H9 (cell line): ENCODE measurements around a stretch of chr14.

DNA sequence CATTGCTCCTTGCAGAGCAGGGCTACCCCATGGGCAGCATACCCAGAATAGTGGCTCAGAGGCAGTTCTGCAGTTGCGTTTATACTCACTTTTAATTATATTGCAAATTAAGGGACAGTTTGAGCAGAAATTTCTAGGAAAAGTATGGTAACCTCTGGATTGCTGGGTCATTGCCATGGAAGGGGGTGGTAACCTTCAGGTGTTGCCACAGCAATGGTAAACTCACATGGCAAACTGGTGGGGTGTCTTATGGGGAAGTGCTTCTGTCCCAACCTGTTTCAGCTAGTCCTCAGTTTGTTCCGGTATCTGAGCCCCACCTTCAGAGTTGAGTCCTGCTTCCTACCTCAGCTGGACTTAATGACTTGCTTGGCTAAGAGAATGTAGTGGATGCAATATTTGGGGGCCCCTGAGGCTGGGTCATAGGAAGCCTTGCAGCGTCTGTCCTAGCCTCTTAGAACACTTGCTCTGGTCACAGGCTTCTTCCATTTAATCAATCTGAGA, 7.3 kb upstream of the CLMN start:
- PRO-cap, result no peak

DNA sequence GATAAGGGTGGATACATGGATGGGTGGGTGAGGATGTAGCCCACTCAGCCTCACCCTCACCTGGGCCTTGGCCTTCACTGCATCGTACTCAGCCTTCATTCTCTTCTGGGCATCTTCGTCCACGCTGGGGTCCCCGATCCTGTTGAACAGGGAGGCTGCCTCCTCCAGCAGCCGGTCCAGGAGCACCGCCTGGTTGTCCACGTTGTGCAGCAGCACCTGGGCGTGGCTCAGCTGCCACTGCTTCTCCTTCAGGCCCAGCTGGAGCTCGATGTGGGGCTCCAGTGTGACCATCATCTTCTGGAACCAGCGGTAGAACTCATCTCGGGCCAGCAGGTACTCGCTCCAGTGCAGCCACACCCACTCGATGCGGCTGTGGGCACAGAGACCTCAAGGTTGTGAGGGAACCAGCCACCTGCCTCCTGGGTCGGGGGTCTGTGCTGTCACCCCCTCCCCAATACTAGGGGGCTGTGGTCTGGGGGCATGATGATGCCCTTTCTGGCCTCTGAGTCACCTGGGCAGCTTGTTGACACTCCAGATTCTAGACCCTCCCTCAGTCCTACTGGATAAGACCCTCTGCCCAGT, 50.5 kb downstream of the SYNE3 start:
- PRO-cap, result no peak

- PRO-cap, result no peak
Measured at GRCh38 chr14:95483078-95483580, 33.3 kb downstream of the SYNE3 start.

- PRO-cap, result no peak
Measured at GRCh38 chr14:95515699-95516435, 583 bp downstream of the SYNE3 start.

DNA sequence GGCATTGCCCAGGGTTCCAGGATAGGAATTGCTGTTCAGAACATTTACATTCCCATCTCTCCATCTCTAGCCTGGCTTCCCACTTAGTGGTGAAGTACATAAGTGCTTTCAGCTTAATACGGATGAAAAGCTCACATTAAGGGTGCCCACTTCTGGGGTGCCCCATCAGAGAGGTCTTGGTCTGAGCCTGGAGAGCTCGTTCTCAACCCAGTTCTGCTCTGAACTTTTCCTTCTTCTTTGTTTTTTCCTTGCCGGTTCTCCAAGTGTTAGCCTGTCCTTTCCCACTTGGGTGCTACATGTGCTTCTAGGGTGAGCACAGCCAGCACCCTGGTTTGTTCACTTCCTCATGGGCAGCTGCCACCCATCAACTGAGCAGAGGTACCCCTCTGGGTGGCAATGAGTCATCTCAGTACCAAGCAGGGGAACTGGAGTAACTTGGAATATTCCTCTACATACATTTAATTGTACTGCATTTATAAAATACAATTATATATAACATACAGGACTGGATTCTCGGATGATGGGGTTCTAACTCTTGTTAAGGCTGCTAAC, 3.8 kb upstream of the SYNE3 start:
- PRO-cap, result no peak

DNA sequence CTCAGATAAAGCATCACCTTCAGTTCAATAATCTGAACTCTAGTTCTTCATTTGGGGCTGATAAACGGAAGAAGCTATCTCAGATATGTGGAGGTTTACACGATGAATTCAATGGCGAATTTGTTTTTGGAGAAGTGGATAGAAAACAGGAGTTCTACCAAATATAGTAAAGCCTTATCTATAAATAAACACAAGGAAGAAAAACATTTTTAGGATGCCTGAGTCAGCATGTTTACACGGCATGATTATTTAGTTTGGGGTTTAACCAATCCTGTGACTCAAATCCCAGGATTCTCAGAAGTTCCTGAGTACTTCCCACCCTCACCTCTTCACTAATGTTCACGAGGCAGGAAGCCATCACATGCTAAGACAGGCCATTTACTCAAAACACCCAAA, 3.5 kb upstream of the GLRX5 start:
- PRO-cap, result no peak

GRCh38 chr14:95889604-95890052, 149.5 kb upstream of the C14orf132 start:
- PRO-cap, result no peak

GRCh38 chr14:96095629-96096385, 56.6 kb downstream of the C14orf132 start:
- PRO-cap, result no peak

DNA sequence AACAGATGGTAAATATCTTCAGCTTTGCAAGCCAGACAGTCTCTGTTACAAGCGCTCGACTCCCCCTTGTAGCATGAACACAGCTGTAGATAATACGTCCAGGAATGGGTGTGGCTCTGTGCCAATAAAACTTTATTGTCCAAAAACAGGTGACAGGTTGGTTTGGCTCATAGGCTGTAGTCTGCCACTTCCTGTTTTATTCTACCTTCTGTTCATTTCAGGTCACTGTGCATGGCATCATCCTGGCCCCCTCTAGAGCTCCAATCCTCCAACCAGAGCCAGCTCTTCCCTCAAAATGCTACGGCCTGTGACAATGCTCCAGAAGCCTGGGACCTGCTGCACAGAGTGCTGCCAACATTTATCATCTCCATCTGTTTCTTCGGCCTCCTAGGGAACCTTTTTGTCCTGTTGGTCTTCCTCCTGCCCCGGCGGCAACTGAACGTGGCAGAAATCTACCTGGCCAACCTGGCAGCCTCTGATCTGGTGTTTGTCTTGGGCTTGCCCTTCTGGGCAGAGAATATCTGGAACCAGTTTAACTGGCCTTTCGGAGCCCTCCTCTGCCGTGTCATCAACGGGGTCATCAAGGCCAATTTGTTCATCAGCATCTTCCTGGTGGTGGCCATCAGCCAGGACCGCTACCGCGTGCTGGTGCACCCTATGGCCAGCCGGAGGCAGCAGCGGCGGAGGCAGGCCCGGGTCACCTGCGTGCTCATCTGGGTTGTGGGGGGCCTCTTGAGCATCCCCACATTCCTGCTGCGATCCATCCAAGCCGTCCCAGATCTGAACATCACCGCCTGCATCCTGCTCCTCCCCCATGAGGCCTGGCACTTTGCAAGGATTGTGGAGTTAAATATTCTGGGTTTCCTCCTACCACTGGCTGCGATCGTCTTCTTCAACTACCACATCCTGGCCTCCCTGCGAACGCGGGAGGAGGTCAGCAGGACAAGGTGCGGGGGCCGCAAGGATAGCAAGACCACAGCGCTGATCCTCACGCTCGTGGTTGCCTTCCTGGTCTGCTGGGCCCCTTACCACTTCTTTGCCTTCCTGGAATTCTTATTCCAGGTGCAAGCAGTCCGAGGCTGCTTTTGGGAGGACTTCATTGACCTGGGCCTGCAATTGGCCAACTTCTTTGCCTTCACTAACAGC, 7.8 kb downstream of the BDKRB1 start:
- PRO-cap, result no peak

- PRO-cap, result bidirectional peak, plus-strand start at chr14:96501748, minus-strand start at chr14:96501495
Measured at GRCh38 chr14:96501542-96501998, 612 bp upstream of the PAPOLA start.

DNA sequence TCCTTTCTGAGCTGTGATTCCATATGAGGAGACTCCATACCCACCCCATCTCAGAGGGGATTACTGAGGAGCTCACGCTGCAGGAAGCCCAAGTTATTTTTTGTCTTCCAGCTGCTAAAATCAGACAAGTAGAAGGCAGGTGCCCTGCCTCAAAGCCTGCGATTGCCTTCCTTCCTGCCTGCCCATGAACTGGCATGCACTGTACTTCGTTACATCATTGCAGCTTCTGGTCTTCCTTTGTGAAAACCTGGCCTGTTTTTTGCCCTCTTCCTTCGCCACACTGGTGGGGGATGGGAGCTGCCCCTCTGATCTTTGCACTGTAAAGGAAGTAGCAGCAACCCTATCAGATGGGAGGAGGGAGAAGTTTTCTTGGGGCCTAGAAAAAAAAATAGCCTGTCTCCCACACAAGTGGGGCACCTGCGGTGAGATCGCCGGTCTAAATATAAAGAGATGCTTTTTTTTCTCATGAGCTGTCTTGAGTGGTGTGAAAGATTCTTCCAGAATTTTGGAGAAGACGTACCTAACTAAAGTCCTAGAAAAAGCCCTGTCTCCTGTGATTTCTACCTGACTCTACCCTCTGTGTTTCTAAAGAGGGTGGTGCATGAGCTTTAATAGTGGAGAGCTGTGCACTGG, 1098.6 kb downstream of the BCL11B start:
- PRO-cap, result no peak

GRCh38 chr14:98443945-98444451, 828.0 kb downstream of the BCL11B start:
- PRO-cap, result no peak

GRCh38 chr14:99217416-99218007, 54.5 kb downstream of the BCL11B start:
- PRO-cap, result no peak

DNA sequence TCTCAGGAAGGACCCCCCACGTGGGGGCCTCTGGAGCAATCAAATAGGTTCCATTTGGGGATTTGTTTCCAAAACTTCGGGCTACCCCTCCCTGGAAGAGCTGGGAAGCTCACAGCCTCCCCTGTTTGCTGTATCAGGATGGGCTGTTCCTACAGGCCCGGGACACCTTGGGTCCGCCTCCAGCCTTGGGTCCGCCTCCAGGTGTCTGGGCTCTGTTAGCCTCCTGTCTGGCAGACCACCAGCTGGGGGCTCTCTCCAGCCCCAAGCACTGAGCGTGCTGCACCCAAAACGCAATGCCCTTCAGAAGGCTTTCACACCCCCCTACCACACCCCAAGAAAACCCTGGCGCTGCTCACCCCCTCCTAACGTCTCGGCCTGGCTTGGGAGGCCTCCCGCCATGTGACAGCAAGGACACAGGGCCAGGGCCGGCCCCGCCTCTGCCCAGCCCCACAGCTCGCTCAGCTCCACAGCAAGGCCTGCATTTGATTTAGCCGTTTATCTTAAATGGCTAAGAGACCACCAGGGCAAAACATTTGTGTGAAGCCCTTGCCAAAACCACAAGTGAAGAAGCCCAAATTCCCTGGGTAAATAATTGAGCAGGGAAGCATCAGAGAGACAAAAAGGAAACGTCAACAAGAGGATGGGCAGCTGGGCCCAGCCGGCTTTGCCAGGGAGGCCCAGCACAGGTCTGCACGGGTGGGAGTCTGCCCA, 40.0 kb downstream of the BCL11B start:
- PRO-cap, result no peak

- PRO-cap, result bidirectional peak, plus-strand start at chr14:99246831, minus-strand start at chr14:99246781
Measured at GRCh38 chr14:99246654-99247195, 25.3 kb downstream of the BCL11B start.

- PRO-cap, result no peak
Measured at GRCh38 chr14:99247268-99247838, 24.6 kb downstream of the BCL11B start.

GRCh38 chr14:99267981-99268625, 3.9 kb downstream of the BCL11B start:
- PRO-cap, result no peak

DNA sequence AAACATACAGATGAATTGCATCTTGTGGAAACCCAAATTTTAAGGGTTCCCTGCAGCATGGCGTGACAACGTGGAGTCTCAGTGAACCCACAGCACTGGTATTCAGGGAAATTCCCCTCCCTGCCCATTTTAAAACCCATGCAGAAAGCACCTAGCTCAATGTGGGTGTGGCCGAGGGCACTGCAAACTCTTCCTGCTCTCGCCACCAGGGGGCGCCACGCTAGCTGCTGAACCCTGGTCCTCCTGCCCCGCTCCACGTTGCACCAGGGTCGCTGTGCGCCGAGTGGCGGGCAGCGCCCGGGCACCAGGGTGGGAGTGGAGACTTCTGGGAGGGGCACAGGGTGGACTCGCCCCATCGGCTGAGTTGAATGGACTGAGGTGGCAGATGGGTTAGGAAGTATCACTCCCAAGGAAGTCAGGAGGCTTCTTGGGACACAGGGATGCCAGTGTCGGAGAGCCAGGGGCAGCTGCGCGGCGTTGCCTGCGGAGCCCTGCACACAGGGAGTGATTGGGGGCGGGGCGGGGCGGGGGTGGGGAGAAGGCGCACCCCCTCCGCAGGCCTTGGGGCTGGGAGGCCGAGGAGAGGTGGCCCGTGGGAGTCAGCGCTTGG, 48.1 kb upstream of the BCL11B start:
- PRO-cap, result no peak

DNA sequence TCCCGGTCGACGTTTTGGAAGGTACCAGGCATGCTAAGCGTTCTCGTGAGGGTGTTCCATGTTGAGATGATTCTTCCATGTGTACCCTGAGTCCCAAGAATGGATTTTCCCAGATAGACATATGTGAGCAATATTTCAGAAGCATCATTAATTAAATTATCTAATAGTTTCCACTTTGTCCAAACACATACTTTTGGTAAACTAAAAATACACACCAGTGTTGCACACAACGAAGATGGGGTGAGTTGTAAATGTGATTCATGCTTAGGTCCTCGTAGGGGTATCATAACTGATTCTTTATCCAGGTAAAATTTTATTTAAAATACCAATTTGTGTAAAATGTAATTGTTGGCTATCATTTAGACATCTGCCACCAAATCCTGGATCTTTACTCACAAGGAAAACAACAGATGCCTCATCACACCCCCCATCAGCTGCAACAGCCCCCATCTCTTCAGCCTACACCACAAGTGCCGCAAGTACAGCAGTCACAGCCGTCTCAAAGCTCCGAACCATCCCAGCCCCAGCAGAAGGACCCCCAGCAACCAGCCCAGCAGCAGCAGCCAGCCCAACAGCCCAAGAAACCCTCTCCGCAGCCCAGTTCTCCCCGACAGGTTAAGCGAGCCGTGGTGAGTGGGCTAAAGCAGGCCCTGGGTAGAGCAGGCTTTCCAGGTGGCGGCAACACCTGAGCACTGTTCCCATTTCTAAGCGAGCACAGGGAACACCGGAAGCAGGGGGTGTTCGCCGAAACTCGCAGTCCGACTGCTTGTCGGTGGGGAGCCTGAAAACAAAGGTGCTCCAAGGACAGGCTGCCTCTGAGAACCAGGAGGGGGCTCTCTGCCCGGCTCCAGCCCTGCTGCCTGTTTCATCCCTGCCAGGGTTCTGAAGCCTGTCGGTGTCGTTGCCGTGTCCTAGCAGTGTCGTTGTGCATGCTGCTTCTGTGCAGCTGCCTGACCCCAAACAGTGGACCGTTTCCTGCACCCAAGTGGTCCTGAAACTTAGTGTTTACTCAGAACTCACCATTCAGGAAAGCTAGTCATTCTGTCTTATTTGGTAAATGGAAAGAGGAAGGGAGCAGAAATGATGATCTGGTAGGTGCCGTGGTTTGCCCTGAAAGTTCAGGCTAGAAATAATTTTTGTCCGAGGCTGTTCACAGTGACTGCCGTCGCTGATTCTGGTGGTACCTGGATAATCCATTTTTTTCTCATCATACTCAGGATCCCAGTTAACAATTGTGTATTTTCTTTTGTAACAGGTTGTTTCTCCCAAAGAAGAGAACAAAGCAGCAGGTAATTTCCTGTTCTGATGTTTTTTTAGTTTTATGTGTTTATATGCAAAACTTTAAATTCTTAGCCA, 21.6 kb downstream of the CCNK start:
- PRO-cap, result bidirectional peak, plus-strand start at position 868 of the sequence, minus-strand start at position 706 of the sequence

DNA sequence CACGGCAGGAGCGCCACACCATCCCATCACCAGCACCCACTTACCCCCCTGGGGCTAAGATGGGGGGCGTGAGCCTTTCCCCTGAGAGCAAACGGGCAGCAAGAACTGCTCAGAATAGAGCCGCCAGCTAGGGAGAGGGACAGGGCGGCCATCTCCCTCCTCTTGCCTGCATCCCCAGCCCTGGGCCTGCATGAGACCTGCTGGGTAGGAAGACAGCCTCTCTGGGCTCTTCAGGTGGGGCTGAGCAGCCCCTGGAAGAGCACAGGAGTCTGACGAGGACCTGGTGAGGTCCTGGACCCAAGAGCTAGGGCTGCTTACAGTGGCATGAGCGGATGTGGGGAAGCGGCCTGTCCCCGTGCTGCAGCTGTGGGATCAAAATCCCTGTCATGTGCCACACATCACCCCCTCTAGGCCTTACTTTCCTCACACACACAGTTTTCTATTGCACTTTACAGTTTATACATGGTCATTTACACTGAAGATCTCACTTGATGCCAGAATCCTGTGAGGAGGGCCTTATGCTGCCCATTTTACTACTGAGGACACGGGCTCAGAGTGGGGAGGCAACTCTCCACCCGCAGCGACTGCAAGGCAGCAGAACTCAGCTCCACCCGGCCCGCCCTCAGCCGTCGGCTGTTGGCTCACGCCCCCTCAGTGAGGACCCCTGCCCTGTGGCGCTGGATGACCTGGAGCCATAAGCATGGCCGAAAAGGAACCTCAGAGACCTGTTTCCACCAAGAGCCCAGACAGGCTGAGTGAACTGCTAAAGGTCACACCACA, 32.5 kb downstream of the CCNK start:
- PRO-cap, result no peak